Tongue (tissue), 2 donors: ENCODE measurements around a stretch of chr12.

DNA sequence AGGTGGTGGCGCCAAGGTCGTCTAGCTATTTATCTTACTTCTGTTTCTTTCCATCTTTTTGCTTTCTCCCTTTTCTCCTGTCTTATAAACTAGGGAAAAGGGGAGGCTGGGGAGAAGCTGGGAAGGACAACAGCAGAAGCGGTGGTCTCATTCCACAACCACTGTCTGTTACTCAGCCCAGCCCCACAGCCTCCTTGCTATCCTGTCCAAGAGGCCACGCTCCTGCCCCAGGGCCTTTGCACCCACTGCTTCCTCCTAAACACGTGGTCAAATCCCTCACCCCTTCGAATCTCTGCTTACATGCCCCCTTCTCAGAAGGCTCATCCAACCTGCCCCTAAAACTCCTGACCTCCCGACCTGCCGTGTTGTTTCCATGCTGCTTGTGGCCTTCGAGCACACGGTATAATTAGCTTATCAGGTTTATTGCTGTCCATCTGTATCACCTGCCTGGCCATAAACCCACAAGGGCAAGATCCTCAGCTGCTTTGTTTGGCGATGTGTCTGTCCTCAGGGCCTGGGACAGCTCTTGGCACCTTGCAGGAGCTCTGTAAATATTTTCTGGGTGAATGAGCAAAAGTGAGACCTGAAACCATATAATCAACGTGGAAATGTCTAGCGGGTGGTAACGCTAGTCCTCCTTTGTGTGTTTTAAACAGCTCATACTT, 36.1 kb downstream of the SCARB1 start:
- RAMPAGE, long total RNA: no peak

DNA sequence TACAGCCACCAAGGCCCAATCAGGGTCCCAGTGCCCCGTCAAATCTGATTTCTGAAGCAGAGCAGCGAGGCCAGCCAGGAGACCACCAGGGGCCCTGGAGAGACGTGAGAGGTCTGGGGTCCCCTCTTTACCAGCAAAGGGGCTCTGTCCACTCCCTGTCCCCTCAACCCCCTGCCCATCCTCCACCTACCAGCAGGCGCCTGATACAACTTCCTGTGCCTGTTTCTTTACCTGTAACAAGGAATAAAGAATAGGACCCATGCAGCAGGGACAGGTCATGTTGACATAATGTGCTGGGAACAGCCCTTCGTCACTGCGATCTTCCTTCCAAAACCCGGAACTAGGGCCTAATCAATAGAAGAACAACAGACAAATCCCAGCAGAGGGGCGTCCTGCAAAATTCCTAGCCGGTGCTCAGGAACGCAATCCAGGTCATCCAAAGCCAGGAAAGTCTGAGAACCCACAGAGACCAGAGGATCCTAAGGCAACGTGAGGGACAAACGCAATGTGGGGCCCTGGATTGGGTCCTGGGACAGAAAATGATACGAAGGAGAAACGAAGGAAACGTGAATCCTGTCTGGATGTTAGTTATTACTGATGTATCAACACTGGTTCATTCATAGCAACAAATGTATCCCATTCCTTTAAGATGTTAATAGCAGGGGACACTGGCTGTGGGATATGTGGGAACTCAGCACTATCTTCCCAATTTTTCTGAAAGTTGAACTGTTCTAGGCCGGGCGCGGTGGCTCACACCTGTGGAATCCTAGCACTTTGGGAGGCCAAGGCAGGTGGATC, 32.0 kb downstream of the SCARB1 start:
- RAMPAGE, long total RNA: no peak

- RAMPAGE, long total RNA: no peak
Observed at GRCh38 chr12:124867313-124867797, 3.7 kb upstream of the SCARB1 start.

DNA sequence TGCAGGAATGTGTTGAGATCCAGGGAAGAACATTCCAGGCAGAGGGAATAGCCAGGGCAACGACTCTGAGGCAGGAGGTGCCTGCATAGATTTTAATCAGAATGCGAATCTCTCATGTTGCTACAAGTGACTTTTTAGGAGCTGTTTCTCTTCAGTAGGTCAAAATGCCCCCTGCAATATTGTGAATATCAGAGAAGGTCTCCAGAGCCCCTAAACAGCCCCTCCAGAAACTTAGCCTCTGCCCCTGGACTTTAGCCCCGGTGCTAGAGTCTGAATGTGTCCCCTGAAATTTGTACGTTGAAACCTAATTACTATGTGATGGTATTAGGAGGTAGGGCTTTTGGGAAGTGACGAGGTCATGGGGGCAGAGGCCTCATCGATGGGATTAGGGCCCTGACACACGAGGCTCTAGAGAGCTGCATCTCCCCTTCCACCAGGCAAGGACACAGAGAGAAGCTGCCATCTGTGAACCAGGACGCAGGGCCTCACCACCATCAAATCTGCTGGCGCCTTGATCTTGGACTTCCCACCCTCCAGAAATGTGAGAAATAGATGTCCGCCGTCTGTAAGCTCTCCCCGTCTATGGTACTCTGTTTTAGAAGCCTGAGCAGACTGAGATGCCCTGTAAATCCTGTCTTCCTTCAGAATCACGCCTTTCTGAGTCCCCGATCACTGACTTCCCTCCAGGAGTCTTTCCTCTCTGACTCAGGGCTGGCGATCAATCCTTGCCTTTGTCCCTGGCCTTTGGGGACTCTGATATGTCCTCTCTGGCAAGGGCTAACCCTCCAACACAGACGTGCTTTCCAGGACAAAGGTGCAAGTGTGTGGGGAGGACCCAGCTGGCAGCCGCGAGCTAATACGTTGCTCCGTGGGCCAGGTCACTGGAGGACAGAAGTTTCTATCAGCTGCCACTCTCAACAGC, 8.1 kb upstream of the SCARB1 start:
- RAMPAGE, long total RNA: no peak

- RAMPAGE, long total RNA: no peak
Observed at GRCh38 chr12:124992824-124993274, 596 bp upstream of the BRI3BP start.

DNA sequence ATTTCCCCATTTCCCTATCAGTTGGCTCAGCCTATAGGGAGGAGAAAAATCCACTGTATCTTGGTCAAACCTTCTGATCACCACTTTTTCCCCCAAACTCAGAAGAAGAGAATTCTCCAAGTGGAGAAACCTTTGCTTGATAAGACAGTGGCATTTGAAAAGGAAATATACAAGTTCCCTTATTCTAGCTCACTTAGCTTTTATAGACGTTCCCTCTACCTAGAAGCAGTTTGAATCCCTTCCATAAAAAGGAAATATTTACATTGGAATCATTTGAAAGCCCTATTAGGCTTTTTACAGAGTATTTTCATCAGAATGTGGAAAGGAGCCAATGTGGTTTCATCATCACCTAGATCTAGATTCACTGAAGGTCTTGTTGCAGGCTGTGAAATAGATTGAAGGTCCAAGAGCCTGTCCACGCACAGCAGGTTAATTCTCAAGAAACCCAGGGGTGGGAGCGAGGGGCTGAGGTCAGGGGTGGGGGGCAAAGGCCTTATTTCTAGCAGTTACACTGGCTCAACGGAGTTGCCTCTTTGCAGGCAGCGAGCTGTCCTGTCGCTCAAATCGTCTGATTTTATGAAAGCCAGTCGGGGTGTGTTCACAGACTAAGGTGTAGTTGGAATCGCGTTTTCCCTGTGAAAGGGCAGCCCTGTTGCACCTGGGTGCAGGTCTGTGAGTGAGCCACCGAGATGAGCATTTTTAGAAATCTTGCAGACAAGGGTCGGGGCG, 45.5 kb downstream of the AACS start:
- RAMPAGE, long total RNA: no peak

DNA sequence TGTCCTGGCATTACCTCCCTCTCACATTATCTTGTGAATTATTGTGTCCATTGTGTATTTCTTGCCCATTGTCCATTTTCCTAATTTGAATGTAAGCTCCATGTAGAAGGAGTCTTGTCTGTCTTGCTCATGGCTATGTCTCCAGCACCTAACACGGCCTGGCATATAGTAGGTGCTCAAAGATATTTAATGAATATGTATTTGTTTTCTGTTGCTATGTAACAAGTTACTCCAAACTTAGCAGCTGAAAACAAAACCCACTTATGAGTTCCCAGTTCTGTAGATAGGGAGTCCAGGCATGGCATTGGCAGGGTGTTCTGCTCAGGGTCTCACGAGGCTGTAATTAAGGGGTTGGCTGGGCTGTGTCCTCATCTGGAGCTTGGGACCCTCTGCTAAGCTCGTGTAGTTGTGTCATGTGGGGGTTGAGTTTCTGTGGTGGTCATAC, 15.0 kb upstream of the TMEM132B start:
- RAMPAGE, long total RNA: no peak

DNA sequence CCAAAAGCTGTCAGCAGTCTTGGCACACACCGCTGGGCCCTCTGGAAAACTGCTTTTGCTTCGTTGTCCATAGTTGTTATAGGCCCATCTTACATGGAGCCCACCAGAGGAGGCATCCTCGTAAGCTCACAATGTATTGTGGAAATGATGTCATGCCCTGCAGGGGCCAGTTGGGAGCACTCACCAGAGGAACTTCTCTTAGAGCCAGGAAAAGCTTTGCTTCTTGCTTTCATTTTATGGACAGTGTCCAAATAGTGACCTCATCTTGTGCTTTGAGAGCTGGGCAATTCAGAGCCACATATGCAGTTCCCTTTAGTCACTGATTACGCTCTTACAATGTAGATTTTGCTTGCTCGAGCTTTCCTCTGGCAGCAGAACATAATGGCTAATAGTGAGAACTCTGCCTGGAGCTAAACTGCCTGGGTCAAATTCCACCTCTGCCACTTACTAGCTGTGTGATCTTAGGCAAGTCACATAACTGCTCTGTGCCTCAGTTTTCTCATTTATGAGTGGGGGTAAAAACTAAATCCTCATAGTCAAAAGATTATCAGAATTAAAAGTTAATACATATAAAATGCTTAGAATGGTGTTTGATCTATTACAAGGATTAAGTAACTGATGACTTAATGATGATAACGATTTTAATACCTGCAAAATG, 154.7 kb downstream of the TMEM132B start:
- RAMPAGE, long total RNA: no peak

GRCh38 chr12:128026609-128027784, 240.0 kb upstream of the TMEM132C start:
- RAMPAGE, long total RNA: no peak

- RAMPAGE, long total RNA: no peak
Observed at GRCh38 chr12:128361586-128362198, 94.7 kb downstream of the TMEM132C start.

DNA sequence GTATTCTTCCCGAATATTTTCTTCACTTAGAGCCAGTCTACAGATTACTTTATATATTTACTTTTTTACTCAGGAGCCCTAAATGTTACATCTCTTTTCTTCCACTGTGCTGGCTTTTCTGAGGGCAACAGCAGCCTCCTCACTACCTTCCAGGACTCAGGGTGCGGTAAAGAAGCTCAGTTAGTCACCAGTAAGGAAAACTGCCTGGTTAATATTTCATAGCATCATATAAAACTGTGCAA, 220.3 kb downstream of the SLC15A4 start:
- RAMPAGE, long total RNA: no peak

GRCh38 chr12:129530783-129531488, 372.9 kb downstream of the TMEM132D start:
- RAMPAGE, long total RNA: no peak

DNA sequence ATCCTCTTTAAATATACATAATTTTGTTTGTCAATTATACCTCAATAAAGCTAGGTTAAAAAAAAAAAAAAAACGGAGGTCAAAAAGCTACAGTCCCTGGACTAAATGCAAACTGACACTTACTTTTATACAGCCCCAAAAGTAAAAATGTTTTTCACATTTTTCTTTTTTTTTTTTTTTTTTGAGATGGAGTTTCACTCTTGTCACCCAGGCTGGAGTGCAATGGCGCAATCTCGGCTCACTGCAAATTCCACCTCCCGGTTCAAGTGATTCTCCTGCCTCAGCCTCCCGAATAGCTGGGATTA, 29.3 kb downstream of the TMEM132D start:
- RAMPAGE, long total RNA: no peak

DNA sequence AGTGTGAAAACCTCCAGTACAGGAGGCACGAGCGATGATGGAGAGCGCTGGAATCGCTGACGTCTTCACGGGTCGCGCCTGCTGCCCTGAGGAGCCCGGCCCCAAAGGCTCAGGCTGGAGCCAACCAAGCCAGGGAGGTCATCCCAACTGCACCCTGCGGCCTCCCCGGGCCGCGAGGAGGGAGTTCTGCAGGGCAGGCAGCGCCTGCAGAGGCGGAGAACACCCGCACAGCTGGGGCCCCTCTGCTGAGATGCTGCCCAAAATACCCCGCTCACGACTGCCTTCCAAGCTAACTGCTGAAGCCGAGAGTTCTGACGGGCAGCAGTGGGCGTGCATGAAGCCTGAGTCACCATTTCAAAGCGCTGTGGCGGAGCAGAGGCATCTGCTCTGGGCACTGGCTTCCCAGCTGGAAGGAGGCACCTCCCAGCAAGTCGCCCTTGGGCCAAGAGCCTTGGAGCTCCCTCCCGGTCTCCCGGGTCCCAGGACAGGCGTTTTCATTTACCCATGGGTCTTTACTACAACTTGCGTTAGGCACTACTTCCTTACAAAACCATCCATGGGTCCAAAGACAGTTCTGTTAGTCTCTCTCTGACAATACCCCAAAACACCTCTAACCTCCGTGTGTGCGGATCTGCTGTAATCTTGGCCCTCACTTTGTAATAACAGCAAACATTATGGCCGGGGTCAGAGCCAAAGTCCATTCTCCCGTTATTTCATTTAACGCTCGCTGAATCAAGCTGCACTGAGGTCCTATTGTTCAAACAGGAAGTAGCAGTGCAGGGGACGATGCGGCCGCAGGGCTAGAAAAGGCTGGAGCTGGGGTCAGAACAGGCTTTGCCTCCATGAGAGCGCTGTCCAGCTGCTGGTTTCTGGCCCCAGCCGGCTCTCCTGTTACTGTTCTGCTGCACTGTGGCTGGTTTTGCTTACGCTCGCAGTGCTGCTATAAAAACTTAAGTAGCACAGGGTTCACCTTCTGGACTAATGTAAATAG, 60.2 kb upstream of the RIMBP2 start:
- RAMPAGE, long total RNA: no peak

GRCh38 chr12:130978724-130979157, 25.0 kb downstream of the ADGRD1 start:
- RAMPAGE, long total RNA: no peak

DNA sequence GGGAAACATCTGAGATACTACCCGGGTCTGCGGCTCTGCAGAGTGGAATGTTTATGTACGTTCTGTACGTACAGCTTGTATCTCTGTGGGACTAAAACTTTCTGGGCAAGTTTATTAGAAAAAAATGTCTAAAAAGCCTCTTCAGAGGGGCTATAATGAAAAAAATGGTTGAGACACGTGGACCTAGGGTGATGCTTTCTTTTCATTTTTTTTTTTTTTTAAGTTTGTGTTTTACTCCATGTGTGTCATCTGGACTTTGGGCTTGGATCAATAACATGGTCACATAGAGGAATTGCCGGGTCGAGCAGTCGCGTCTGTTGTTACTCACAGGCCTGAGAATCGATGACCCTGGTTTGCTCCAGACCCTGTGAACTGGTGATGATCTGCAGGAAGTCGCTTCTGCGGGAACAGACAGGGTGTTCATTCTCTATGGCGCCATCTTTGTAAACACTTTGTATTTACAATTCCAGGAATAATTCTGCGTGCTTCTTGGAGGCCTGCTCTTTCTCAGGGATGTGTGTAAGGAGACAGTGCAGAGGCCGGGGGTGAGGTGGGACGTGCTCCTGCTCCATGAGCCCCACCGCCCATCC, 58.5 kb downstream of the ADGRD1 start:
- RAMPAGE, long total RNA: no peak

DNA sequence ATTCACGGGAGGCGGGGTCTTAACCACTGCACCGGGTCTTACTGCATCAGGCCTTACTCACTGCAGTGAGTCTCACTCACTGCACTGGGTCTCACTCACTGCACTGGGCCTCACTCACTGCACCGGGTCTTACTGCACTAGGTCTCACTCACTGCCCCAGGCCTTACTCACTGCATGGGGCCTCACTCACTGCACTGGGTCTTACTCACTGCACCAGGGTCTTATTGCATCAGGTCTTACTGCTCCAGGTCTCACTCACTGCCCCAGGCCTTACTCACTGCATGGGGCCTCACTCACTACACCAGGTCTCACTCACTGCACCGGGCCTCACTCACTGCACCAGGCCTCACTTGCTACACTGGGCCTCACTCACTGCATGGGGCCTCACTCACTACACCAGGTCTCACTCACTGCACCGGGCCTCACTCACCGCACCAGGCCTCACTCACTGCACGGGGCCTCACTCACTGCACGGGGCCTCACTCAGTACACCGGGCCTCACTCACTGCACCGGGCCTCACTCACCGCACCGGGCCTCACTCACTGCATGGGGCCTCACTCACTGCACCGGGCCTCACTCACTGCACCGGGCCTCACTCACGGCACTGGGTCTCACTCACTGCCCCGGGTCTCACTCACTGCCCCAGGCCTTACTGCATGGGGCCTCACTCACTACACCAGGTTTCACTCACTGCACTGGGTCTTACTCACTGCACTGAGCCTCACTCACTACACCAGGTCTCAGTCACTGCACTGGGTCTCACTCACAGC, 82.7 kb downstream of the ADGRD1 start:
- RAMPAGE, long total RNA: no peak

- RAMPAGE, long total RNA: no peak
Observed at GRCh38 chr12:131074203-131075121, 120.8 kb downstream of the ADGRD1 start.

GRCh38 chr12:131239715-131240191, 286.0 kb downstream of the ADGRD1 start:
- RAMPAGE, long total RNA: no peak

DNA sequence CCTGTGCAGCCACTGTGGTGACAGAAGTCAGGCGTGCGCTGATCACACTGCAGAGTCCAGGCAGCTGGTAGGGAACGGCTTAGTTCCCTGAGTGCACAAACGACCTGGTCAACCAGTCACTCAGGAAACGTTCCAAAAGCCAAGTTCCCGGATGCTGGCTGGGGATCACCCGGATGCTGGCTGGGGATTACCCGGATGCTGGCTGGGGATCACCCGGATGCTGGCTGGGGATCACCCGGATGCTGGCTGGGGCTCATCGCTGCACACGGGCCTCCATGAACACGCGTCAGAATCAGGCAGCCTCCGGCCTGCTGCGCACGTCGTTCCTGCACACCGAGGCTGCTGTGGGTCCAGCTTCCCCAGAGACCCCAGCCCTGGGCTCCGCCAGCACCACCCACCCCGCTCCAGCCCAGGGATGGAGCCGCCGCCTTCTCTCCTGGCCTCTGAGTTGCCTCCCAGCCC, 254.1 kb upstream of the SFSWAP start:
- RAMPAGE, long total RNA: no peak